GM19240 (cell line): ENCODE measurements around a stretch of chr2.

- RRBS = no CpG with 5 or more reads among the region's 12 CpGs
These were observed 126.5 kb downstream of the ACOXL start for GRCh38 chr2:110858792-110859365.

- RRBS = no CpG with 5 or more reads among the region's 6 CpGs
These were observed 46.4 kb downstream of the BCL2L11 start for GRCh38 chr2:111167004-111167692.

DNA sequence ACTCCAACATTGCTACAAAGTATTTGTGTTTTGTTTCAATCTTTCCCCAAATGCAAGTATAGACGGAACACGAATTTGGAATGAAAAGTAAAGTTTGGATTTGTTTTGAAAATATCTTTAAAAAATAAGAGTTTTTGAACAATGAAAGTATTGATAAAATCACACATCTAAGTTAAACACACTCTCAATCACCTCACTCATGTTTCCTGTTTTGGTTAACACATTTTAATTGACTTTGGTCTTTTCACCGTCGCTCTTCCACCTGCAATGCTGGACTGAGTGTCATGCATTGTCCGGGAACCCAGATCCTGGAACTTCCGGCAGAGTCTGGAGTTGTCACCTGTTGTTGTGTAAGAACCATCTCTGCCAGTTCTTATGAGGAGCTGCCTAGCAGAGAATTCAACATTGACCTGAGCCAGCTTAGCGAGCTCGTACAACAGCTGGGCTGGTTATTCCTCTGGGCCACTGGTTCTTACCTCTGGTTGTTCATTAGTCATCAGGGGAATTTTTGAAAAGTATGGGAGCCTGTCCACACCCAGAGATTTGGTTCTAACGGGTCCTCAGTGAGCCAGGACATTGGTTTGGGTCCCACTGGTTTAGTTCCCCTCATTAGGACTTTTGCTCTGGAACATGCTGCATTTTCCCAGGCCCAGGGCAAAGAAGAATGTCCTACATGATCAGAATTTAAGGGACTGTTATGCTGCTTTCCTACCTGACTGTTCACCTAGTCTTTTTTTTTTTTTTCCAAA is 75.7 kb downstream of the BCL2L11 start:
- RRBS = no CpG with 5 or more reads among the region's 9 CpGs

GRCh38 chr2:111424583-111425657 is 304.2 kb downstream of the BCL2L11 start:
- RRBS = no CpG with 5 or more reads among the region's 10 CpGs

DNA sequence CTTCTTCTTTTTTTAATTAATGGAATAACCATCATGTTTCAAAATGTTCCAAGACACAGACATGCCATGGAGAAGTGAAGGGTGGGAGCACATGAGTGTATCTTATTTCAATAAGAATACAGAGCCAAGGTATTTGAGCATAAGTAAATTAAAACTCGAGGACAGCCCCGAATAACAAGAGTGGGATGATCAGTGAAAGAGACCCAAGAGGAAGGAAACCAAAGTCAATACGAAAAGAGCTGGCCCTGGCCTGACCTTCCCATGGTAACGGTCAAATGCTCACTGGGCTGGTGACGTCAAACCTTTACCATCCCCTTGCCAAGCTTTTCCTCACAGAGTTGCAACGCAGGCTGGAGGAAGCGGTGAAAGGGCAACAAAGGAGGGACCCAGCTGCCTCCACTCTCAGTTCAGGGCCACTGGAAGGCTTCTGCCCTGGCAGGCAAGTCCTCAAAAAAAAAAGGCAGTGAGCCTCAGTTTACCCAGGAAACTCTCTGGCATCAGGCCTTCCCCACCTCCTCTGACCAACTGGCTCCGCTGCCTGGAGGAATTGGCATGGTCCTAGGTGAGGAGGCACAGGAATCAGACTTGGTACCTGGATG is 212.6 kb downstream of the ANAPC1 start:
- RRBS = no CpG with 5 or more reads among the region's 8 CpGs

GRCh38 chr2:111705549-111706401 is 178.2 kb downstream of the ANAPC1 start:
- RRBS = no CpG with 5 or more reads among the region's 9 CpGs

- RRBS = no CpG with 5 or more reads among the region's 4 CpGs
These were observed 2.6 kb downstream of the MERTK start for GRCh38 chr2:111900918-111901414.

- RRBS = no CpG with 5 or more reads among the region's 4 CpGs
These were observed 44.0 kb upstream of the TMEM87B start for GRCh38 chr2:112011069-112011453.

- RRBS = no CpG with 5 or more reads among the region's 17 CpGs
These were observed 23.2 kb upstream of the TMEM87B start for GRCh38 chr2:112031336-112032791.

DNA sequence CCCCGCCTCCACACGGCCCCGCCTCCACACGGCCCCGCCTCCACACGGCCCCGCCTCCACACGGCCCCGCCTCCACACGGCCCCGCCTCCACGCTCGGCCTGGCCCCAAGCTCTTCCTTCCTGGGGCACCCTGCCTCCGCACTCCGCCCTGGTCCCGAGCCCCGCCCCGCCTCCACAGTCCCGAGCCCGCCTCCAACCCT is 262 bp upstream of the TMEM87B start:
- RRBS = no CpG with 5 or more reads among the region's 20 CpGs

- RRBS = no CpG with 5 or more reads among the region's 1 CpG
These were observed 3.8 kb downstream of the TMEM87B start for GRCh38 chr2:112058701-112059342.

DNA sequence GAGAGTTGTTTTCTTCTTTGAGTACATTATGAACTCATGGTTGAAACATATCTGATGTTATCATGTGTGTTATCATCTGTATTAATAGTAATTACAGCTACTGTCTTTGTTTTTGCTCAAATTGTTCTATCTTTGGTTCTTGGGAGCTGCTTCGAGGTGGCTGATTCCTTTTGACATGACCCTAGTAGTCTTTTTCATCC is 52.2 kb downstream of the FBLN7 start:
- RRBS = no CpG with 5 or more reads among the region's 1 CpG

- RRBS = no CpG with 5 or more reads among the region's 2 CpGs
These were observed 16.6 kb downstream of the ZC3H8 start for GRCh38 chr2:112238072-112238786.

GRCh38 chr2:112304104-112304543 is 28.7 kb downstream of the ZC3H6 start:
- RRBS = no CpG with 5 or more reads among the region's 1 CpG

DNA sequence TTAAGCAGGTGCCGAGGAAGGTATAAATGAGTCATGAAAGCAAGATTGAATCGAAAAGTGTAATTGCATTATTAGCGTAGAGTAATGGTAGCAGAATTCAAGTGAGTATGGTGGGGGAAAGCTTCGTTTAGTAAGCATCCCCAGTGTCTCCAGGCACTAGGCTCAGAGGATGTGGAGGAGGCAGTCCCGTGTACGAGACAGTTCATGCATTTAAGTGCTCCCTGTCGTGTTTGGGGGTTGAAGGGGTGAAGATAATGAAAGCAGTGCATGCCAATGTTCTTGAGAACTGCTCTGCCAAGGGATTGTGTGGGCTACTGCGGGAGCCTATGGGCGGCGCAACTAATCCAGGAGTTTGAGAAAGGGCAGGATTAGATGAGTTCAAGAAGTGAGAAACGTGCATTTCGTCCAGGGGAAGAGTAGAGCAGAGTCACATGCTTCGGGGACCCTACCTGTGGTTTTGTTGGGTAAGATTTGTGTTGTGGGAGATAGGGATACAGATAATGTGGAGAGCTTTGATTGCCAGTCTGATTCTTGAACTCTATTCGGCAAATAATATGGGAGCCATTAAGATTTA is 952 bp downstream of the POLR1B start:
- RRBS = no CpG with 5 or more reads among the region's 14 CpGs

DNA sequence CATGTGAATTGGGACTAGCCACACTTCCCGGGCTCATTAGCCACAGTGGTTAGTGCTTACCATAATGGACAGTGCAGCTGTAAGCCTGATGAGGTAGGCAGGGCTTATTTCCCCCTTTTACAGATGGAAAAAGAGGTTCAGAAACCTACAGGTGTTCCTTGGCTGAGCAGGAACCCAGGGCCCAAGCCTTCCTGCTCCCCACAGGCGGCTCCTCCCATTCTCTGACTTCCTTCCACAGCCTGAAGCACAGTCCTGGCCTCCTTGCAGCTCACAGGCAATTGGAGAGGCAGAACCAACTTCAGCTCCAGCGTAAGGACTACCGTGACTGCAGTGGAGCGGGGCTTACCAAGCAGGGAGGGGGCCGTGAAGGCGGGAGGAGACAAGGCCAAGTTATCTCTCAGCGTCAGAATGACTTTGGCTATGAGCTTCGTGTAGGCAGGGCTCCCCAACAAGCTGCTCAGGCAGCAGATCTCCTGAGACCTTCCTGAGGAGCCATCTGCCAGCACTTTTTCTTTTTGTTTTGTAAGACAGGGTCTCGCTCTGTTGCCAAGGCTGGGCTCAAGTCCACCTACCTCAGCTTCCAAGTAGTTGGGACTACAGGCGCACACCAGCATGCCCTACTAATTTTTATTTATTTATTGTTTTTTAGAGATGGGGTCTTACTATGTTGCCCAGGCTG is 34.3 kb upstream of the NT5DC4 start:
- RRBS = no CpG with 5 or more reads among the region's 11 CpGs

GRCh38 chr2:112824207-112824803 is 12.3 kb downstream of the IL1B start:
- RRBS = no CpG with 5 or more reads among the region's 5 CpGs

DNA sequence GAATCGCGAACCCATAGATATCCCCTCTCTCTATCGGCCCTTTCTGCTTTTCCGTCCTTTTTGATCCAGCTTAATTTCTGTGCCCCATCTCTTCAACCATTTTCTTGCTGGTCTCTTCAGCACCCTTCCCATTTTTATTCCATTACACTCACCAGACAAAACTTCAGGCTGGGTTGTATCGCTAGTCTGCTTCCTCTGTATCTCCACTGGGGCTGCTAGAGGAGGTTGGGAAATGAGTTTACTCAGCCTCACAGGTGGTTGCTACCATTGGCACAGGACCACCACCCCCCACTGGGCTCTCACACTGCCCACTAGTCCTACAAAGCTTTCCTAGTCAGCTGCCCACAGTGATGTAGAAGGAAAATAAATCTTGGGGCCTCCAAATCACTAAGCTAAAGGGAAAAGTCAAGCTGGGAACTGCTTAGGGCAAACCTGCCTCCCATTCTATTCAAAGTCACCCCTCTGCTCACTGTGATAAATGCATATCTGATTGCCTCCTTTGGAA is 12.2 kb upstream of the IL1B start:
- RRBS = no CpG with 5 or more reads among the region's 5 CpGs

- RRBS = no CpG with 5 or more reads among the region's 4 CpGs
These were observed 13.9 kb downstream of the IL37 start for GRCh38 chr2:112924772-112925345.